SUDHL5 (cell line): Measurements from ENCODE around the genes ATP5F1E, TAF4 and SS18L1.

DNA sequence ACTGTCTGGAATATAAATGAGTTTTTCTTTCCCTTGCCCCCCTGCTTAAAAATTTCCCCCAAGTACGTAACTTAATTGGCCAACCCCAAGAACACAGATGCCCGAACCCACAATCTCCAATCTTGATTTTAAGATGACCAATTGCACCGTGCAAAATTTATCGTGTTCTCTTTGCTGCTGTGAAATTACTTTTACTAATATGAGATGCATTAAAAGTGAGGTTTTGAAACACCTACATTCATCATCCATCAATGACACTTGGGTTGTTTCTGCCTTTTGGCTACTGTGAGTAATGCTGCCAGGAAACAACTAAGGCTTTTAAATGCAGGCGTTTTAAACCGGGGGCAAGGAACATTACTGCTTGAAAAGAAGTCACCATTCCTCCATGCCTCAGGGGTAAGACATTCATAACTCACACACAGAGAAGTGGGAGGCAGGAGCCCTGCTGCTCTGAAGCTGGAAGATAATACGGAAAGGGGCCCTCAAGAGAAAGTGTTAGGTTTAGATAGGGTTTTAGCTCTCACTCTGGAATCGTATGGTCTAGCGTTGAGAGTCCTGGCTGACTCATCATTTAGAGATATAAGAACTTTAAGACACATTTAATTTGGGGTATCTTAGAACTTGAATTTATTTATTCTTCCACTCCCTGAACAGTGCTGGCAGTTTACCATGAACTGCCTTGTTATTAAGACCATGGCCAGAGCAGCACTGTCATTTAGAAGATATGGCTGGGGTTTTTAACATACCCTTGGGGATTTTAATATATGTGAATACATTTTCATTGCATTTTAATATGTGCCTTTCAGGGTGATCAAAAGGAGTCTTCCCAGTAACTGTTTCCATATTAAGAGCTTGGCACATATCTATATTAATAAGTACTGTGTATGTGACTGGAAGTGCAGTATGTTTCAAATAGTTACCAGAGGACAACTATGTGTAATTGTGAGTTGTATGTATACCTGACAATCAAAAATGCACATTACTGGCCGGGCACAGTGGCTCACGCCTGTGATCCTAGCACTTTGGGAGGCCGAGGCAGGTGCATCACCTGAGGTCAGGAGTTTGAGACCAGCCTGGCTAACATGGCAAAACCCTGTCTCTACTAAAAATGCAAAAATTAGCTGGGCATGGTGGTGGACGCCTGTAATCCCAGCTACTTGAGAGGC is 1.9 kb downstream of the TUBB1 start:
- PRO-cap: no peak

- PRO-cap: bidirectional peak, plus-strand start at chr20:59032570, minus-strand start at chr20:59032305
These were observed at the start of gene ATP5F1E for GRCh38 chr20:59032178-59033353. ATP5F1E (minus strand) TSS chr20:59032335.

- PRO-cap: bidirectional peak, plus-strand start at chr20:59123467, minus-strand start at chr20:59123223
These were observed 40.8 kb upstream of the ZNF831 start for GRCh38 chr20:59122509-59123601.

- PRO-cap: no peak
These were observed 46.4 kb upstream of the EDN3 start for GRCh38 chr20:59253930-59254570.

DNA sequence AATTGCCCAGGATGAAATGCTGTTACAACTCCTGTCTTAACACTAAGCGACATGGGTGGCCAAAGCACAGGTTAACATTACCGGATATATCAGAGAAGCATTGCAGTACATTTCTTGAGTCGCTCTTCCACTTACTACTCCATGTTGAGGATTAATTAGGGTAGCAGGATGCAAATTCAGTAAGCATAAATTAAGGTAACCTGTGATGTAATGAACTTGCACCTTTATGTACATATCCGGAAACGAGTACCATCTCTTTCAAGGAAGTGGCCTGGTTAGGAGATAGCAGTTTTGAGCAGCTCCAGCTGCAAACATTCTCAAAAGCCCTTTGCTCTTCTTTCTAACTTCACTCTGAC is 8.6 kb downstream of the FAM217B start:
- PRO-cap: no peak

DNA sequence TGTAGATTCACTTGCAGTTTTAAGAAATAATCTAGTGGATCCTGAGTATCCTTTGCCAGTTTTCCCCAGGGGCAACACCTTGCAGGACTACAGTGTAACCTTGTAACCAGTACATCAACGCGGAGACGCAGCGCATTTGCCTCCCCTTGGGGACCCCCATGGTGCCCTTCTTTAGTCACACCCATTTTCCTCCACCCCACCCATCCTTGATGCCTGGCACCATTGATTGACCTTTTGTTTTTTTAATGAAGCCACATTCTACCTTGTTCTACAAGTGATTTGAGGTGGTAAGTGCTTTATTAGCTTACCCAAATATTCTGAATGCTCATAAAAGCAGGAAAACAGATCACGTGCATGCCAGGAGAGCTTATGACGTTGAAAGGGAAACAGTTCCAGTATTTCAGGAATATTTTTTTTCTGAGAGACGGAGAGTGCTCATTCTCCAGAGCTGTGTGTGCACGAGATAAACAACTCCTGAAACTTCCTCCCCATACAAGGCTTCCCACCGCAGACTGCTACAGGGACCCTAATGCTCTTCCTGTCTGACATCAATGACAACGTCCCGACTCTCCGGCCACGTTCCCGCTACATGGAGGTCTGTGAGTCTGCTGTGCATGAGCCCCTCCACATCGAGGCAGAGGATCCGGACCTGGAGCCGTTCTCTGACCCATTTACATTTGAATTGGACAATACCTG is 35.7 kb downstream of the CDH26 start:
- PRO-cap: no peak

GRCh38 chr20:60455288-60455767 is 497.1 kb downstream of the CDH26 start:
- PRO-cap: no peak

GRCh38 chr20:61687607-61688103 is 378.0 kb downstream of the TAF4 start:
- PRO-cap: no peak

GRCh38 chr20:62000283-62000904 is 65.3 kb downstream of the TAF4 start:
- PRO-cap: no peak

GRCh38 chr20:62027129-62027705 is 38.5 kb downstream of the TAF4 start:
- PRO-cap: no peak

- PRO-cap: no peak
These were observed 22.7 kb downstream of the TAF4 start for GRCh38 chr20:62042880-62043449.

GRCh38 chr20:62065478-62065994 is at the start of gene TAF4:
TAF4 (minus strand) TSS chr20:62065881.
- PRO-cap: bidirectional peak, plus-strand start at chr20:62066085, minus-strand start at chr20:62065821

GRCh38 chr20:62066847-62067700 is 1.4 kb upstream of the TAF4 start:
- PRO-cap: no peak

- PRO-cap: no peak
These were observed 25.3 kb upstream of the LSM14B start for GRCh38 chr20:62097003-62097353.

DNA sequence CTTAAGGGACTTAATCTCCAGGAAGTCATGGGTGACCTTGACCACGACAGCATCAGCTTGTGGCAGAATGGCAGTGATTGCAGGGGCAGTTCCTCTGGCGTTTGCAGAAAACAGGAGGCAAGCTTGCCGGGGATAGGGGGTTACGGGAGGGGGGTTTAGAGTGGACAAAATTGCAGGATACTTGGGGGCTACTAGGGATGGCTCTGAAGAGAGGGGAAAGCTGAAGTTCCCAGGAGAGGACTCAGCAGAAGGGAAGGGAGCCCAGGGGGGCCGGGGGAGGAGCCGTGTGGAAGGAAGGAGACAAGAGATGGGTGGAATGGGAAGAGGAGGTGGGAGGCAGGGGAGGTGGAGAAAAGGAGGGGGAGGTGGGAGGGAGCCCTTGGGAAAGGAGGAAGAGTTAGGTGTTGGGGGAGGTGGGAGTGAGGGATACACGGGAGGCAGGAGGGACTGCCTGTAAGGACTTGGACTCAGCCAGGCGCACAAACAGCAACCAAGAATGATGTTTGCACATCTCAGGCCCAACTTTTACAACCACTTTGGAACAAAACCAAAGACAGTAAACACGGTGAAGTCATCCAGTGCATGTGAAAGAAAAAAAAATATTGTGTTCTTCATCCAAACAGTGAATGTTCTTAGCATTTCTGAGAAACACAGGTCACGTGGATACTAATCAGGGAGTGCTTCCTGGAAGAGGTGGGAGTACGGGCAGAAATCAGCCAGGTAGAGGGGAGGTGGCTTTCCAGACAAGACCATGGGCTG is 17.5 kb upstream of the LSM14B start:
- PRO-cap: no peak

DNA sequence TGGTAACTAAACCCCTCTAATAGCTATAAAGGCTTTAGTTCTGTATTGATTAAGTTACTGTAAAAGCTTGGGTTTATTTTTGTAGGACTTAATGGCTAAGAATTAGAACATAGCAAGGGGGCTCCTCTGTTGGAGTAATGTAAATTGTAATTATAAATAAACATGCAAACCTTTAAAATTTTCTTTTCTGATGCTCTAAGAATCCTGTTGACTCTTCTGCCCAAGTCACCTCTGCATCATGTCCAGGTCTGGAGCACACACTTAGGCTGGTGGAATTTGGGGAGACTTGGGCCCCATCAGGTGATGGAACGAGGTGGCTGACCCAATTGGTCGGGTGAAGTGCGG is 8.0 kb downstream of the PSMA7 start:
- PRO-cap: no peak

DNA sequence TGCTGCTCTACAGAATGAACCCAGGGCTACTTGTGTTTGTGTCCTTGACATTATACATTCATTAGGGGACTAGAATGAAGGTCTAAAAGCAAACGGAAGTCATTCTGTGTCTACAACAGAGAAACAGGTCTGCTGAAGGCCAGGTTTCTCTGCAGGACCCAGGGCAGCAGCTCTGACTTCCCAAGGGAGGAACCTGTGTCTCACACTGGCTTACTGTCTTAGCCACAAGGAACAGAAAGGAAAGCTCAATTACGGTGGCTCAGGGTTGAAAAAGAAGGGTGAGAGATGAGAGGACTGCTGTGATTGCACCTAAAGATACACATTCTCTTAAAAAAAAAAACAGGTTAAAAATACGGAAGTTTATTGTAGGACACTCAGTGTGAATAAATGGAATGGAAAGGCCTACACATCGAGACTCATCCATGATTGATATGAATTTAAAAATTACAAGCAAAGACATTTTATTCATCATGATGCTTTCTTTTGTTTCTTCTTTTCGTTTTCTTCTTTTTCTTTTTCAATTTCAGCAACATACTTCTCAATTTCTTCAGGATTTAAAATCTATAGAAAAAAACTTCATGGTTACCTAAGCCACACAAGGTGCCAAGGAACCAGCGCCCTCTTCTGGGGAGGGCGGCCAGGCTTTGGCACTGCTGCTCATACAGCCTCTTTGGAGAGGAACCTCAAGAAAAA is 6.7 kb downstream of the PSMA7 start:
- PRO-cap: no peak

DNA sequence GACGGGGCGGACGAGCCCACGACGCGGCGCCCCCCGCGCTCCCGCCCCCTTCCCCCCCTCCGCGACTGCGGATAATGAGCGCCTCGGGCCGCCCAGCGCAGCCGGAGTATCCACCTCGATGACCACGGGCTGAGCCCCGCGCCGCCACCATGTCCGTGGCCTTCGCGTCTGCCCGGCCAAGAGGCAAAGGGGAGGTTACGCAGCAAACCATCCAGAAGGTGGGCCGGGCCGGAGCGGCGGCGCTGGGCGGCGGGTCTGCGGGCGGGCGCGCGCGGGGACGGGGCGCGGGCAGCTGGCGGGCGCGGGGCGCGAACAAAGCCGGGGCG is at the start of gene SS18L1:
Gene SS18L1, plus strand, starts transcription at position 98 of the 326 bp plus-strand sequence.
- PRO-cap: bidirectional peak, plus-strand start at position 95 of the sequence, minus-strand start outside the sequence

DNA sequence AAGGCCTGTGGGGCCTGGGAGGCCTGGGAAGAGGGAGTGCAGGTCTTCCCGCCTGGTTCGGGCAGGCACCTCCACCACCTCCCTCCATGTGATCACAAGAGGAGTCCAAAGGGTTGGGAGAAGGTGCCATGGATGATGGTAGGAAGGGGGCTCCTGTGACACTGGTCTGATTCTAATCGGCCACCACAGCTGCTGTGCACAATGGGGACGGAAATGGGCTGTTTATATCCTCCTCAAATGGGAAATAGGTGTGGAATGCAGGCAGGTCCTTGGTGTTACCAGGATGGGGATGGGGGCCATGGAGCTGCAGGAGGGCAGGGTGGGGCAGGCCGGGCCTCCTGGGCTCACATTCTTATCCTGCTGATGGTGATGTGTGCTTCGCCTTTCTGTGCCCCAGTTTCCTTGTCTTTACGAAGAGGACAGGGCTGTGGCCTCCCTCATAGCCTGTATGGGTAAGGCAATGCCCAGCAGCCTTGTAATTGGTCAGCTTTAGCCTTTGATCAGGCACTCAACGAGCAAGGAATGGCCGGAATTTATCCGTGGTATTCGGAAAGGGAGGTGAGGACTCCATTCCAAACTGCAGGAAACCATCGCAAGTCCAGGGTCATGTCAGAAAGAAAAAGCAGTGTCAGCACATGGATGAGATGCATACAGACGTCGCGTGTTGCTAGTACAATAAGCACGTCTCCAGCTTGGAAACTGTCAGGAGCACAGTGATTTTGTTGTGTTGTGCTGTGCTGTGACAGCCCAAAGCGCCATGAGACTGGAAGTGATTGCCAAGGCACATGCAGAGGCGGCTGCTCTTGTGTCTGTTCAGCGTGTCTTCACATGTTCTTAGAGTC is 5.9 kb downstream of the SS18L1 start:
- PRO-cap: no peak

DNA sequence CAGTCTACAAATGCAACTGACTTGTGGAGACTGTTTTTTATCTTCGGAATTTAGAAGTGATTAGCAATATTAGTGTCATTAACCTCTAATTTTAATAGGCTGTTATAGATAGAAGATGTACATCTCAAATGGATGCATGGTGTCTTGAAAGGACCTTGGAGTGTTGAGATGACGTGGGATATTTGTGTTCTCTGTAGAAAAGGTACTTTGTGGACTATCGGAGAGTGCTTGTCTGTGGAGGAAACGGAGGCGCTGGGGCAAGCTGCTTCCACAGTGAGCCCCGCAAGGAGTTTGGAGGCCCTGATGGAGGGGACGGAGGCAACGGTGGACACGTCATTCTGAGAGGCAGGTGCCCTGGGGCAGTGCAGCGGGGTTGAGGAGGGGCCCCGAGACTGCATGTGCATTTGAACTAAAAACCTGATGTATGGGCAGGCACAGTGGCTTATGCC is 12.8 kb downstream of the MTG2 start:
- PRO-cap: no peak